SK-N-MC (cell line): ENCODE measurements around a stretch of chr12.

- RRBS: no CpG with 5 or more reads among the region's 2 CpGs
Observed at GRCh38 chr12:309783-310041, 47.1 kb upstream of the SLC6A13 start.

- RRBS: no CpG with 5 or more reads among the region's 1 CpG
Observed at GRCh38 chr12:372110-372681, 16.9 kb downstream of the KDM5A start.

GRCh38 chr12:516157-517299 lies 56.8 kb downstream of the B4GALNT3 start:
- RRBS: no CpG with 5 or more reads among the region's 10 CpGs

GRCh38 chr12:537519-538318 lies 78.0 kb downstream of the B4GALNT3 start:
- RRBS: no CpG with 5 or more reads among the region's 10 CpGs

DNA sequence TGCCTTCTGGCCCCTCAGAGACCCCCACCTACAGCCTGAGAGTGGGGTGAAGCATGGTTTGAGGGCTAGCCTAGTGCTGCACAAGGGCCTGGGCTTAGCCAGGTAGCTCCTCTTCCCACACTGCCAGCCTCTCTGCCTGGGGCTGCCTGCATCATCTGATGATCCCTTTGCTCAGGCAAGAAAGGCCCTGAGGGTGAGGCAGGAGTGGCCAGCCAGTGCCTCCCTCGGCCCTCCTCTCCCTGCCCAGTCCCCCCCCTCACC lies 81.8 kb downstream of the B4GALNT3 start:
- RRBS: no CpG with 5 or more reads among the region's 1 CpG

GRCh38 chr12:570414-571446 lies 92.5 kb downstream of the NINJ2 start:
- RRBS: 86% methylated on average over 15 of the region's 37 CpGs

GRCh38 chr12:614694-615056 lies 48.6 kb downstream of the NINJ2 start:
- RRBS: no CpG with 5 or more reads among the region's 10 CpGs

DNA sequence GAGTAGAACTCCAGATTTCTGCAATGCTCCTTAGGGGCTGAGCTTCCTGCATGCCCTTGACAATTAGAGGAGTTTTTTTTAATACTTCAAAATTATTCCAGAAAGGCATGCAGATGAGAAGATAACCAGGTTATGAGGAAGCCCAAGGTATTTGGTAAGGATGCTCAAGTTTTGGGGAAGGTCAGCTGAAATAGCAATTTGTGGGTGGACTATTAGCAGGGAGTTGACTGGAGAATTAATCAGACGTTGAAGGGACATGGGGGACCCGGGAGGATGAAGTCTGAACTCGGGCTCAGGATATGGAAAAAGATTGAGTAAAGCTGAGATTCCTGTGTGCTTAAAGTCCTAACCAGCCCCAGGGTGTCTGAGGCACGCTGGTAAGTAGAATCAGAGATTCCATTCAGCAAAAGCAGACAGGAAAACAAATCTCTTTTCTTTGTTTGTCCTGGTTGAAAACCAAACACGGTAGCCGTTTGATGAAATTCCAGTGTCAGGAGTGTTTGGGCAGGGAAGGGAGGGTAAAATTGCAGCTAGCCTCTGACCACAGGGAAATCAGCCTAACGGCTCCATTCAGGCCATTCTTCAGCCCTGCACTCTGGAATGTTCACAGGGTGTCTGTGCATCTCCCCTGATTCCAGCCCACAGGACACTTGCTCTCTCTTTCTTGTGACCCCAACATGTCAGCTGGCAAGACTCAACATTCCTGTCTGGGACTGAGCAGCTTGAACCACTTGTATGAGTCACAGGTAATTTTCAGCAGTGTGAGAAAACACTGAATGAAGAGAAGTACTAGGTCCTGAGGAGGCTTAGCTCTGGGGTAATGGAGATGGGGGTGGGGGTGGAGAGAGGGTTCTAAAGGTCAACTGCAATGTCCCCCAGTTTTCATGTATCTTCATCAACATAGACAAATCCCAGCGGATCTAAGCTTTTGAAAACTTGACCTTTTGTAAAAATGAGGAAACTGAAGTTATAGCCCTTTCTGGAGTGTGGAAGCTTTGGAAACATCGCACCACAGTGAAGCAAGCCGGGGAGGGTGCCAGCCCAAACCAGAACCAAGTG lies 31.0 kb downstream of the NINJ2 start:
- RRBS: 99% methylated on average over 1 of the region's 10 CpGs

DNA sequence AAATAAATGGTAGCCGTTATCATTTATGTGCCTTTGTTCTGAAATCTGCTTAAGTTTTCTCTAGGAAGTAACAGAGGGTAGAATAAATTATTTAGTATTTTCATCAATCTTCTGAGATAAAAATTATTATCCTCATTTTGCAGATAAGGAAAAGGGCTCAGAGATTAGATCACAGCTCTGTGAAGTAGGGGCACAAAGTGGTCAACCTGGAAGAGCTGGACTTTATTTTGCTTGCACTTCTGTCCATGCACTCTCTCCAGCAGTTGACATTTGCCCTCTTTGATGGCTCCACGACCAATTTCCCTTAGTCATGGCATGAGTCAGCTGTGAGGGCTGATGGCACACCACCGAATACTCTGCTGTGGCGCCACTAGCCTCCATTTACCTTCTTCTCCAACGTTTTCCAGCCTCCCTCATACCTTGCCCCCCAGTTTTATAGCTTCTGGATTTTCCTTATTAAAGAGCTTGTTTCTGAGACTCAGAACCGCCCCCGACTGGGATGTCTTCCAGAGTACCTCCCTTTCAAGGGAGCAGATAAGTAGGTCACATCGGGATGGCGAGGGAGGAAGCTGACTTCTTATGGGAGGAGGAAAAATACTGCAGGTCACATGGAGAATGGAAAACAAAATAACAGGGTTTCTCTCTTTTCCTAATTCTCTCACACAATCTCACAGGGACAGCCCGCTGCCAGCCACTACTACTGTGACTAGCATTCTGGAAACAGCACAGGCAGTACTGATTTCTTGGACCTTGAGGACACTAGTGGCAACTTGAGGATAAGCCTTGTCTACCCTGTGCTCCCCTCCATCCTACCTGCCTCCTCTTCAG lies 17.6 kb downstream of the NINJ2 start:
- RRBS: no CpG with 5 or more reads among the region's 10 CpGs

GRCh38 chr12:750860-751499 lies 1.4 kb upstream of the WNK1 start:
- RRBS: 2% methylated on average over 8 of the region's 35 CpGs

GRCh38 chr12:833641-834425 lies 81.5 kb downstream of the WNK1 start:
- RRBS: no CpG with 5 or more reads among the region's 2 CpGs

- RRBS: under 1% methylated on average over 6 of the region's 37 CpGs
Observed at GRCh38 chr12:991463-992167, 592 bp downstream of the ERC1 start.

- RRBS: no CpG with 5 or more reads among the region's 3 CpGs
Observed at GRCh38 chr12:1122781-1123215, 131.8 kb downstream of the ERC1 start.

- RRBS: no CpG with 5 or more reads among the region's 2 CpGs
Observed at GRCh38 chr12:1129778-1129977, 138.7 kb downstream of the ERC1 start.

DNA sequence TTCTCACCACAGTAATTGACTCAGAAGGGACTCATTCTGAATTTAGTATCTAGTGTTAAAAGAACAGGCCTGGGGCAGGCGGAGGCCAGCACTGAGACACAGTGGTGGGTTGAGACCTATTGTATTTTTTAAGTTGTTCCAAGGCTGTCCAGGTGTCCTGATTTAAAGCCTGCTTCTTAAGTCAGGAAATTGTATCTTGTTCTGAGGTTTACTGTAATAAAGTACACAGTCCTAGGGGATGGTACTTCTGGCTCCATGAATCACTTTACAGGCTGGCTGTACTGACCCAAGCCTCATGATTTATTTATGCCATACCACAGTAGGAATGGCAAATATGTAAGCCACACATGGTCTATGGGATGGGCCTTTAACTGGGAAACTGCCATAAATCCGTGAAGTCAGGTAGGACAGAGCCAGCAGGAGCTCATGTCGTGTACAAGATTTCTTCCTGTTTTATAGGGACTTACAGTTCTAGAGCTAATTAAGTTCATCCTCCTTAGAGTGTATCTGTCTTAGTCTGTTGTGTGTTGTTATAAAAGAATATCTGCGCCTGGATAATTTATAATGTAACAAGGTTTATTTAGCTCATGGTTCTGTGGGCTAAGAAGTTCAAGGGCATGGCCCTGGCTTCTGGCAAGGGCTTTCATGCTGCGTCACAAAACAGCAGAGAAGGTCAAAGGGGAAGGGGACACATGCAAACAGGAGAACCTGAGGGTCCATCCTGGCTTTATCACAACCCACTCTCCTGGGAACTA lies 244.0 kb downstream of the FBXL14 start:
- RRBS: no CpG with 5 or more reads among the region's 5 CpGs

- RRBS: no CpG with 5 or more reads among the region's 7 CpGs
Observed at GRCh38 chr12:1354501-1354768, 239.9 kb downstream of the FBXL14 start.

DNA sequence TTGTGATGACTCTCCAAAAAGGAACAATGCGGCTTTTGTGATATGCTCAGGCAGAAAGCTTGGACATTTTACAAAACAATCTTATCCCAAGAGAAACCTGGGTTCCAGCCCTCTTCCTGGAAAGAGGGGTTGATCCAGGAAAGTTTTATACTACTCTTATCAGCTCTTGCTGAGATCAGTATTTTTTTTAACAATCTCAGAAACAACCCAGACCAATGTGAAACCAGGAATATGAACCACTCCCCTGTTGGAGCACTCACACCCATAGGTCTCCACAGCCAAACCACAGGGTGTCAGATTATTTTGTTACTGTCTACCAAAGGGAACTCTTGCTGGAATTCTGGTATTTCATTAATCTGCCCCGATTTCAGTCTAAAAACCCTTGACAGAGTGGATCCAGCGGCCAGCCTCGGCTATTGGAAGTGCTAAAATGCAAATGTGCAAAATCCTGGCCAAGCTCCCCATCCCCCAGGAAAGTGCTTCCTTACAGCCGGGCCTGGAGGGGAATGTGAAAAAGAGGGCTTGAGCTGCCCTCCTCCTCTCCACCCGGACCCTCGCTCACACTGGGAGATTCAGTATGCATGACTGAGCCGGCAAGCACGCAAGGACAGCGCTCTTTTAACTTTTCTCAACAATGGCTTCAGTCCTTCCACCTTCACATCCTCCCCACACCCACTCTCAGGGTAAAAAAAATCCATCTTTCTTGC lies 4.0 kb downstream of the FBXL14 start:
- RRBS: 63% methylated on average over 2 of the region's 10 CpGs

- RRBS: no CpG with 5 or more reads among the region's 22 CpGs
Observed at GRCh38 chr12:1593224-1593624, 1.2 kb downstream of the FBXL14 start.

GRCh38 chr12:1629542-1630645 lies 863 bp downstream of the WNT5B start:
- RRBS: 8% methylated on average over 35 of the region's 74 CpGs